Metastatic Lung Carcinoma in the Adrenal Gland (tissue), 1 donor: ENCODE measurements around the gene DROSHA.

DNA sequence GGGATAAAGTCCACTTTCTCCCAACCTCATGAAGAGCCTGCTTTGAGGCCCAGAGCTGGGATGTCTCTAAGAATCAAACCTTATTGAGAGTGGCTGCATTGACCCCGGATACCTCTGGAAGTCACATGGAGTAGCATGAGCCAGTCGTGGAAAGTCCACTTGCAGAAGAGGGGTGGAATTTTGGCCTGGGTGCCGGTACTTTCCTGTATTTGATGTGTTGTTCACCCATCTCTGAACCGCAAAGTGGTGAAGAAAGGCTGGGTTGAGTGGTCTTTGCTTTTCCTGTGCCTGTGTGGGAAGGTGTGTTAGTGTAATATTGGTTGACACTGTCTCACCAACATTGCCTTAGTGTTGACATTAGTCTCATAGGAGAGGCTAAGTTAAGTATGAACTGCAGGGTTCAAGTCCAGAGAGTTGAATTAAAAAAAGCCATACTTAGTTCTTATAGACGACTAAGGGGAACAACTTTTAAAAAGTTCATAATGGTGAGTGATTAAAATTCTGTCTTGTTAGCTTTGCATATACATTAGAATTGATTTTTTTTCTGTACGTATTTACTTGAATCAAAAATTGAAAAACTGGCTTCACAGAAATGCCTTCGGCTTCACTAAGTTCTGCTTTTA is 3.8 kb downstream of the OTULIN start:
- PRO-cap = no peak

DNA sequence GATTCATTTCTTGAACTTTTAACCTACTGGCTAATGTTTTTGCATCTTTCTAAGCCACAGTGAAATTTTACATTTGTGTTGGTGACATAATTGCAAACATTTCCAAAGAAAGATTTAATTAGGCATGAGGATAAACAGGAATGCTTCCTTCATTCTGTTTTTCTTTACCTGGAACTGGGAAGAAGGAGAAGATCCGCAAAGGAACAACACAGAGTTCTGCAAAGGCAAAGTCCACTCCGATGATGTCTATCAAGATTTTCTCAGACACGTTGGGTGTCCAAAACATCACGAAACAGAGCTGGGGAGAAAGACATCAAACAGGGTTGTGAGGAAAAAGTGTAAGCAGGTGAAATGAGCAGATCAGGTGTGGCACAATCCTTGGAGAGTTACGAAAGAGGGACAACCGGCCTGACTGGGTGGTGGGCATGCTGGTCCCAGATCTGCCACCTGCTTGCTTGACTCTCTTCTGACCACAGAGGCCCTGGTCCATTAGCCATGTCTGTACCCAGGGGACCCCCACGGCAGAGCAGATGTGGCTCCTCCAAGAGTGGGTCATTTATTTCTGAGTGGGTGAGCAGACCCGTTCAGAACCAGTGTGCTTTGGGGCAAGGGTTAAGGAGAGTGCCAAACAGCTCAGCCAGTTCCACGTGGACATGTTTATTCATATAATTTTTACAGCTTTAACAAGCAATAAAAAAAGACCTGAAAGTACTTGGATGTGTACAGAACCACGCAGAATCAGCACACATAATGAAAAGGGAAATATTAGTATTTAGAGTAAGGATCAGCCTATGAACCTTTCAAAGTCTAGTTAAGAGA is 52.2 kb downstream of the OTULIN start:
- PRO-cap = no peak

DNA sequence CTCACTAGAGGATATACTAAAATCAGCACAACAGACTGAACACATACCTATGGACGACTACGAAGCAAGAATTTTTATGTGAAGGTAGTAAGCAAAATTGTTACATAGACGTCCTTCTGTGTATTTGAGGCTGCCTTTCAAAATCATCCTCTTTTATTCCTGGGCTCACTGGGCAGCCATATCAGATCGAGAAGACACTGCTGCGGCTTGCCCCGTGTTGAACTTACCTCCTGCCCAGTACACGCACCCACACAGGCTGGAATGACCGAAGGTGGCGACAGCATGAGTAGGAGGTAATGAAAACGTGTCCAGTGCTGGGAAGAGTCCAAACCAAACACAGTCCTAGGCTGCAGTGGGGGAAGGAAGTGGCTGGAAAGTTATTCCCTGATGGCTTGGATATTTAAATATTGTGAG is 41.5 kb downstream of the ANKH start:
- PRO-cap = no peak

DNA sequence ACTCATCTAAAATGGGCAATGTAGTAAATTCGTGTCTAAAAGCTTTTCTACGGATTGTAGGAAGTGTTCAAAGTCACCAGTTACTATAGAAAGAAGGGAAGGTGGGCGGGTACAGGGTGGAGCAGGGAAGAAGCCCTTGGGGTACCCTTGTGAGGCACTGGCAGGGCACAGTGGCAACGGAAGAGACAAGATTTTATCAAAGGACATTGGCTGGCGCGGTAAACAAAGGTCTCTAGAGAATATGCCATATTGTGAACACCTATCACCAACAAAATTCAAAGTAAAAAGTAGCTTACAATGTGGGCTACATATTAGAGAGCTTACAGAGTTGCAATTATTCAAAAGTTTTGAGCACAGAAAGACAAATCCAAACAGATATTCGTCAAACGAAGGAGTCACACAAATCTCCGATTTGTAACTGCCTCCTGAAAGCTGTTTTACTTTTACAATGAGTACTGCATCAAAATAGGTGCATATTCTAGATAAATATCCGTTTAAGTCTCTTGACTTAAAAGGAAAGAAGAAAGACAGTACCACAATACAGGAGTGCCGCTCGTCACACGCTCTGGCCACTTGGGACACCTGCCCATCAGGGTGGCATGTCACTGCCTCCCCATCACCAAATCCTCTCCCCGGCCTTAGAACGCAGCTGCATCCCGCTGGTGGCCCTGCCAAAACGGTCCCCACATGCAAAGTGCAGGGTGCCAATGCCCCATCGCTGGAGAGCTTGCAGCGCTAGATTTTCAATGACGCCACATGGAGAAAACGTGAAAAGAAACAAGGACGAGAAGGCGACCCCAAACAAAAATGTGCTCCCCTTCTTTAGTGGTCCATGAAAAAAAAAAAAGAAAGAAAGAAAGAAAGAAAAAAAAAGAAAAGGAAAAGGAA is 1.4 kb downstream of the ANKH start:
- PRO-cap = no peak

DNA sequence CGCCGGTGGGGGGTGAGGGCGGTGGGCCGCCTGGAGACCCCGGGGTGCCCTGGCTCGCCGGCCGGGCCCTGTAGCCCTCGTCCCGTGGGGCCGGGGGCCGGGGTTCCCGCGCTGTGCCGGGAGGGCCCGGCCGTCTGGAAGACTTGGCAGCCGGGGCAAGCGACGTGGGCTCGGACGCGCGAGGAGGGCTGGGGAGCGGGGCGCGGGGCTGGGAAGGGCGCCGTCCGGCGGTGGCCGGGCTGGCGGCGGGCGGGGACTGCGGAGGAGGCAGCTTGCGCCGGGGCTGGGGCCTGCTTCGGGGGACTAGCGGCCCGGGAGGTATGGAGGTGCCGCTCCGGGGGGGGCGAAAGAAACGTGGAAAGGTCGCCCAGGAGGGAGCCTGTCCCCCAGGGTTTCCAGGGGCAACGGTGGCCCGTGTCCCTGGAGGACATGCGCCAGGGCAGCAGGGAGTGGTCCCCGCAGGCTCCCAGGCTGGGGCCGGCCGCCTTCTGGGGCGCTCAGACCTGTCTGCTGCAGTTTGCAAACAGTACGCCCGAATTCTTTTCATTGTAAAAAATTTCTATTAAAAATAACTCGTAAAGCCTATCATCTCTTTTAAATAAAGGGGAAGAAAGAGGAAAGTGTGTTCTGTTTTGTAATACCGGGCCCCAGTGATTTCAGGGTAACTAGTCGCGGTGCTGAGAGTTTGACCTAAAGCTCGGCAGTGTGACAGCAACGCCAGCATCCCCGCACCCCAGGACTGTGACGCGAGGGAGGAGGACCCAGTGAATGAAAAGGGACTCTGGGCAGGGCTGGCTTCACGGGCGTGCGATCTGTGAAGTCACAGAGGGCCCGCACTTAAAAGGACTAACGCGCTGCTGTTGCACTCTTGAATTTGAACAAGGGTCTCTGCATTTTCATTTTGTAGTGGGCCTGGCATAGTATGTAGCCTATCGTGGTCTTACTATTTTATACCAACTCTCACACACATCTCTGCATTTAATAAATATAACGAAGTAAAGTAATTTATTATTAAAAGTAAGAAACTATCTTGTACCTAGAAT is 841 bp upstream of the ANKH start:
- PRO-cap = bidirectional peak, plus-strand start at position 242 of the sequence, minus-strand start at position 136 of the sequence; bidirectional peak, plus-strand start at position 794 of the sequence, minus-strand start at position 743 of the sequence

- PRO-cap = no peak
These were observed 235.4 kb downstream of the FBXL7 start for GRCh38 chr5:15735398-15735850.

- PRO-cap = no peak
These were observed 263.5 kb downstream of the MARCHF11 start for GRCh38 chr5:15915901-15916643.

- PRO-cap = no peak
These were observed 242.9 kb downstream of the MARCHF11 start for GRCh38 chr5:15936477-15937362.

DNA sequence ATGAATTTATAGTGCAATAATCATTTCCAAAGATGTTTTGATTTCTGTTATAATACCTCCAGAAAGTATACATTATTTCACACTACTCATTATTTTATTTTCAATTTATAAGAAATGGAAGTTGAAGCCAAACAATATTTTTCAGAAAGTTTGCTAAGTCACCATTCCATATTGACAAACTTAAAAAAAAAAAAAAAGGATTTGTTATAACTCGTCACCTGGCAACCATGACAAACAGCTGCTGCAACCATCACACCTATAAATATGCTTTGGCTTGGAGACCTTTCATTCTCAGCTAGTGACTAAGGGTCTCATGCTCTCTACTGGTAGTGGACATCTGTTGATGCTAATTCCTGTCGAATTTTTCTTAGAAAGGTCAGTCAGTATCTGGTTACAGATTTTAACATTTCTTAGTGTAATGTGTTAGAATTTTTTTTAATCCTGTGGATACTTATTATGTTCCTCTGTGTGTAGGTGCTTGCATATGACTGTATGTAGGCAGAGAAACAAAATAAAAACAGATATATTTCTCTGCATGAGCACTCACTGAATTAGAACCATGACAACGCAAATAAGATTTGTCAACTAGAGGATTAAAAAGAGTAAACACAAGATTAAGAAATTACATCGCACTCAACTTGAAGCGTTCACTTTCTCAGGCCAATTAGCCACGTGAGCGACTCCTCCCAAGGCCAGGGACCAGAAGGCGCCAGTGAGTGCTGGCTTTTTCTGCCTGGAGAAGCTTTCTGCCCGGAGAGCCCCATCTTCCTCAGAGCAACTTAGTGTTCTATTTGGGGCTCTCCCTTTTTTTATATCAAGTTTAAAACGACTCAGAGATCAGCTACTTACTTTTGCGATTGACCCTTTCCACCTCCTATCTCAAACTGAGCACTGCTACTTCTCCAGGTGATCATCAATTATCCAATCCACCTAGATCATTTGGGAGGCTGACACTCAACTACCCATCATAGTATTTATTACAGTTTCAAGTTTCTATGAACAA is 27.0 kb upstream of the ZNF622 start:
- PRO-cap = no peak

DNA sequence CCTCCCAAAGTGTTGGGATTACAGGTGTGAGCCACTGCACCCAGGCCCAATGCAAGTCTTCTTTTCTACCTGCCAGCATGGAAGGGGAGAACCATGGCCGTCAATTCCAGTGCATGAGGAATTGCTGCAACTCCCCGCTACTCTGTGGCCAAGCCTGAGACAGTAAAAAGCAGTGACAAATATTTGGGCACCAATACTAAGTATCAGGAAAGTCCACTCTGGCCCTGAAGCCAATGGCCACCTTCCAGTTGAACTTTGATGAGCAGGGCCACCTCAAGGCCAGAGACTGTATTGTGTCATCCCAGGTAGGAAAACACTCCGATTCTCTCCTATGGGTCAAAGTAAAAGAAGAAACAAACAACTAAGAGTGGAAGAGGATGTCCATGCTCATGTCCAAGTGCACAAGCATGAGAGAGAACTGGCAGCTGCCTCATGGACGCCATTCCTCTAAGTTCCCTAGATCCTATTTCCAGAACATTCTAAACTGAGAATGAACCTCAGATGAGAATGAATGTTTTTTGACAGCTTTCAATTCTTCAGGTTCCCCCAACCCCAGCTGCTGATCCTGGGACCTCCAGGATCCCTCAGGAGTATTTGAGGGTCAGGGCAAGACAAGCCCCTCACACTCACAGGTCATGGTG is 27.1 kb downstream of the RETREG1 start:
- PRO-cap = no peak

GRCh38 chr5:16617461-16618571 is 1.0 kb upstream of the RETREG1 start:
- PRO-cap = no peak

DNA sequence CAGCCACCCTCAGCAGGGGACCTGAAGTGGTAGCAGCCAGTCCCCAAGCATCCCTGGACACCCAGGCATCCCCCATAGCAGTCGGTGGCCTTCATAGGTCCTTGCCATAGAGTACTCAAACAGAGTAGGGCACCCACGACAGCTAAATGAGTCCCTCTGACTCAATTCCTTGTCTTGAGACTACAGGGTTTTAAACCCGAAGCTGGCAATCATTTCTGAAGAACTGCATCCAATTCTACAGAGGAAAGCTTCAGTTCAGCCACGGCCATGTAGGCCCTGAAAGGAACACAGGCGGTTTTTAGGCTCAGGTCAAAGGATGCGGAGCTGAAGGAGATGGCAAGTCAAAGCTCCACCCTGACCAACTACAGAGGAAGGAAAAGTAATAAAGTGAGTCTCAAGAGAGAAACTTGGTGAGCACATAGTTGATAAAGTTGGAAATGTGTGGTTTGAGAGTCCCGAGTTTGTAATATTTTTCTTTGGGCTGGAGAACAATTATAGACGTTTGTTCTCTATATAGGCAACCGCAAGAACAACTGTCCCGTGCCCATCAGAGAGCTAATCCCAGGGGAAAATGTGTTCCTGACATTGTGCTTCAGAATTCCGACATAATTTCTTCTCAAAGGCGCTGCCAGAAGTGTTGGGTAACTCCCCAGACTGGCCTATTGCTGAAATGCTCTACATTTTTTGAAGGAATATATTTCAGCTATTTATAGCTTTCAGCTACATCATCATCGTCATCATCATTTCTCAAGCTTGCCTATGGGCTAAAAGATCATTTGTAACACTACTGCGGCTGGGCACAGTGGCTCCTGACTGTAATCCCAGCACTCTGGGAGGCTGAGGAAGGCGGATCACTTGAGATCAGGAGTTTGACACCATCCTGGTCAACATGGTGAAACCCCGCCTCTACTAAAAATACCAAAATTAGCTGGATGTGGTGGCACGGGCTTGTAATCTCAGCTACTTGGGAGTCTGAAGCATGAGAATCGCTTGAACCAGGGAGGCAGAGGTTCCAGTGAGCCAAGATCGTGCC is 49.9 kb downstream of the MYO10 start:
- PRO-cap = no peak

GRCh38 chr5:17443803-17444258 is 48.0 kb downstream of the H3Y2 start:
- PRO-cap = no peak

GRCh38 chr5:18519278-18519487 is 863.5 kb upstream of the H3Y1 start:
- PRO-cap = no peak

- PRO-cap = no peak
These were observed 699.8 kb downstream of the CDH18 start for GRCh38 chr5:19288123-19288740.

DNA sequence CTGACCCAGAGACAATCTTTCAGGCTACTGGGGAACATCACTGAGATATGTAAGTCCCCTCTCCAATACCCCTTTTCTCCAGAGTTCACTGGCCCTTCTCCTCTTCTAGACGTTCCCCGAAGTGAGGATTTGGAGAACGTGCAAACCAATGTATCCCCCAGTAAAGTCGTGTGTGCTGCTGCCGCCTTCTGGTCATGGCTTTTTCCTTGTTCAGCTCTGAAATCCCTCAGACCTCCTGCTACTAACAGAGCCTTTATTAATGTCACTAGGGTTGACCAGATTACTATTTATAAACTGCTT is 1028.7 kb downstream of the CDH9 start:
- PRO-cap = no peak

DNA sequence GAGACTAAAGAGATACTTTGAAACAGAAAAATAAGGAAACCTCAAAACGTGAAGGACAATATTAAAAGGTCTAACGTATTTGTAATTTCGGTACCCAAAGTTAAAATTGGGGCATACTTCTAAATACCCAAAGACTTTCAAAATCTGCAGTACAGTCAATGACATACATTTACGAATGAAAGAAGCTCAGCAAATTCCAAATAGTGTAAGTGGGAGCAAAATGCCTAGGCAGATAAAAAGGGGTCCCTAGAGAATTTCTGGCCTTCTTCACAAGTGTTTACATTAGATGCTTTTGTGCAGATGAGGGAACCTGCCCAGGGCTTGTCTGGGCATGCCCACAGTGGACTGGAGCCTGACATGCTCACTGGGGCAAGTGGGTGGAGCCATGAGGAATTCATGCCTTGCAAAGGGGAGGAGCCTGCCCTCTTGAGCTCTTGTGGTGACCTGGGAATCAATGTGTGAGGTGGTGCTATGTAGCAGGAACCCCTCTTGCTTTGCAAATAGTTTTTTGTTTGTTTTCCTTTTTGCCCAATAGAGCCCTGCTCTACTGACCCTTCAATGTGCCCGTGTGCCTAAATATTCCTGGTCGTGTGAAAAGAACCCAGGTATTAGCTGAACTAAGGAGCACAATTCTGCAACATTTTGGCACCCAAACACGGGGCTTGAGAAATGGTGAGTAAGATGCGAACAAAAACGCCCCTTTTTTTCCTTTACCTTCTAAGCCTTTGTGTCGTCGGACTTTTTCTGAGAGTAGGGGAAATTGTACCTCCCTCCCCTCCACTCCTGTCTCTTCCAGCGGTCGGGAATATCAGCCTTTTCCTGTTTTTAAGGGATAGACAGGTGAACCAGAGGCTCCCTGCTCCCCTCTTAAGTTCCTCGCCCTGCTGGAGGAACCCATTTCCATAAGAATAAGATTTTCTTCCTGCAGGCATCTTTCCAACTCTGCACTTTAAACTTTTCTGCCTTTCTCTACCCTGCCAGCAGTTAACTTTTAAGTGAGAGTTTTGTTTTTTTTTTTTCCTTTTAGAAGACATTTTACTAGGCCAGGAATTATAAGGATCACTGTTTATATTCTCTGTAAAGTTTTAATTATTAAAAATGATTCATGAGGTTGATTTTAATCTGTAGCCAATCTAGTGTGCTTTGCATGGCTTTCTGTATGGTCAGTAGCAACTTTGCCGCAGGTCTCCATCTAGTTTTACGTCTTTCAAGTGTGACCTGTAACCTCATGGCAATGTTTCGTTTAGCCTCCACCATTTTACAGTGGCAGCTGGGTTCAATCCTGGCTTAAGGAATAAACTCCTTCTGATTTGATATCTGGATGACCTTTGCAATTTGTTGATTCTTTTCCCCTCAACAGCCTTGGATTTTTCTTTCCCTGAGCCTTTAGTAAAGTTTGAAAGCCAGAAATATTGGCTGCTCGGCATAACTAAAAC is 434.0 kb upstream of the CDH9 start:
- PRO-cap = unidirectional peak, plus-strand start at position 437 of the sequence

- PRO-cap = no peak
These were observed 435.0 kb upstream of the CDH9 start for GRCh38 chr5:27473284-27473854.

- PRO-cap = no peak
These were observed 75.2 kb downstream of the CDH6 start for GRCh38 chr5:31268645-31269156.

GRCh38 chr5:31531429-31532659 is at the start of gene DROSHA:
TSS of gene DROSHA (minus strand) at chr5:31532093.
- PRO-cap = bidirectional peak, plus-strand start at chr5:31532305, minus-strand start at chr5:31532085